Heart left ventricle (tissue), 7 donors: ENCODE measurements around the genes EGR1 and SMIM33.

DNA sequence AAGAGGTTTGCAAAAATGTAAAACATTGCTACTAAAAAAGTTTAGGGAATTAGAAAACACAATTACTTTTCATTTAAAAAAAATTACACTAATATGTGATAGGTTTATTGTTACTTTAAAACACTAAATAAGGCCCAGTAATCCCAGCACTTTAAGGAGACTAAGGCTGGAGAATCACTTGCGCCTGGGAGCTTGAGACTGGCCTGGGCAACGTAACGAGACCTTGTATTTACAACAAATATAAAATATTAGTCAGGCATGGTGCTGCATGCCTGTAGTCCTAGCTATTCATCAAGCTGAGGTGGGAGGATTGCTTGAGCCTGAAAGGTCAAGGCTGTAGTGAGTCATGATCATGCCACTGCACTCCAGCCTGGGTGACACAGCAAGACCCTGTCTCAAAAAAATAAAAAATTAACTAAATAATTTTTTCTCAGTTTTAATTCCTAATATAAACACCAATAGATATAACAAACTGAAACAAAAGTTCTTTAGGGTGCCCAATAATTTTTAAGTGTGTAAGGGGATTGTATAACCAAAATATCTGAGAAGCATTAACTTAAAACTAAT lies 32.8 kb downstream of the FAM13B start:
- PRO-cap, 6 experiments: no peak in any of the 6 experiments
- RAMPAGE, long total RNA, 2 experiments: no peak in any of the 2 experiments
- RRBS: no CpG with 5 or more reads among the region's 3 CpGs

DNA sequence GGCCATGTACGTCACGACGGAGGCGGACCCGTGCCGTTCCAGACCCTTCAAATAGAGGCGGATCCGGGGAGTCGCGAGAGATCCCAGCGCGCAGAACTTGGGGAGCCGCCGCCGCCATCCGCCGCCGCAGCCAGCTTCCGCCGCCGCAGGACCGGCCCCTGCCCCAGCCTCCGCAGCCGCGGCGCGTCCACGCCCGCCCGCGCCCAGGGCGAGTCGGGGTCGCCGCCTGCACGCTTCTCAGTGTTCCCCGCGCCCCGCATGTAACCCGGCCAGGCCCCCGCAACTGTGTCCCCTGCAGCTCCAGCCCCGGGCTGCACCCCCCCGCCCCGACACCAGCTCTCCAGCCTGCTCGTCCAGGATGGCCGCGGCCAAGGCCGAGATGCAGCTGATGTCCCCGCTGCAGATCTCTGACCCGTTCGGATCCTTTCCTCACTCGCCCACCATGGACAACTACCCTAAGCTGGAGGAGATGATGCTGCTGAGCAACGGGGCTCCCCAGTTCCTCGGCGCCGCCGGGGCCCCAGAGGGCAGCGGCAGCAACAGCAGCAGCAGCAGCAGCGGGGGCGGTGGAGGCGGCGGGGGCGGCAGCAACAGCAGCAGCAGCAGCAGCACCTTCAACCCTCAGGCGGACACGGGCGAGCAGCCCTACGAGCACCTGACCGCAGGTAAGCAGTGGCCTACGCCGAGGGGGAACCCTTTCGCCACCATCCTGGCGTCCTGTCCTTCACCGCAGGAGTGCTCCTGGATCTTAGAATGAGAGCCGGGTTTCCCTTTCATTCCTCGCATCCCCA lies at the start of gene EGR1:
Gene EGR1, plus strand, starts transcription at position 76 of the 791 bp plus-strand sequence.
- PRO-cap, 6 experiments: peak in 6 of 6 experiments; most common plus-strand start position 77 of the sequence (in 6)
- RAMPAGE, long total RNA, 2 experiments: no peak in any of the 2 experiments
- RRBS: 2% methylated on average over 17 of the region's 75 CpGs

DNA sequence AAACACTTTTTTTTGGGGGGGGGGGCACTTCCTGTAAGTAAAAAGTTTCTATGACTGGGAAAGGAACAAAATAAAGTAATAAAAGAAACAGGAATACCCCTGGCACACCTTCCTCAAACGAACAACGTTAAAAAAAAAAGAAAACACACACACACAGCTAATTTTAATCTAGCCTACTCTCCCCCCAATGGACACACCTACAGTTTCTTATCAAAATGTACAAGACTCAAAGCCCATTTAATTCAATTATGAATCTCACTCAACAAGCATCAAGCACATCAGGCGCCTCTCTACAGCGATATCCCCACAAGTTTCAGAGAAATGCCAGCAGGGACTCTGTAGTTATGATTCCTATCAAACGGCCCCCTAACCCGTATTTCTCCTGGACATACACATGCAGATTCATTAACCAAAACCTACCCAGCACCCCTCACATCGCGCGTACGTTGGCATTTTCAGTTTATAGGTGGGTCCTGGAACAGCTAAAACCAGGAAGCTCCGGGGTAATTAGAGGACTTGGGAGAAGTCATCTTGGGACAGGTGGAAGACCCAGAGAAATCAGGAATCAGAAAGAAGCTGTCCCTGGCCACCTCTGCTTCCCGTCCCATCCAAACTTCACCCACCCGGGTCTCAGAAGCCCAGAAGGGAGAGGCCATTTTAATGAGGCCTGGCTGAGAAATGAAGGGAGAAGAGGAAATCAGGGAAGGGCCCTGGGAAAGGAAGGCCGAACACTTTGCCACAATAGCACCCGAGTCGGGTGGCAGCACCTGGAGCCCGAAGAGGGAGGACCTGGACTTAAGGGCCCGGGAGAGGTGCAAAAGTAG lies 1.1 kb downstream of the ETF1 start:
- PRO-cap, 6 experiments: no peak in any of the 6 experiments
- RAMPAGE, long total RNA, 2 experiments: no peak in any of the 2 experiments
- RRBS: 4% methylated on average over 4 of the region's 18 CpGs

DNA sequence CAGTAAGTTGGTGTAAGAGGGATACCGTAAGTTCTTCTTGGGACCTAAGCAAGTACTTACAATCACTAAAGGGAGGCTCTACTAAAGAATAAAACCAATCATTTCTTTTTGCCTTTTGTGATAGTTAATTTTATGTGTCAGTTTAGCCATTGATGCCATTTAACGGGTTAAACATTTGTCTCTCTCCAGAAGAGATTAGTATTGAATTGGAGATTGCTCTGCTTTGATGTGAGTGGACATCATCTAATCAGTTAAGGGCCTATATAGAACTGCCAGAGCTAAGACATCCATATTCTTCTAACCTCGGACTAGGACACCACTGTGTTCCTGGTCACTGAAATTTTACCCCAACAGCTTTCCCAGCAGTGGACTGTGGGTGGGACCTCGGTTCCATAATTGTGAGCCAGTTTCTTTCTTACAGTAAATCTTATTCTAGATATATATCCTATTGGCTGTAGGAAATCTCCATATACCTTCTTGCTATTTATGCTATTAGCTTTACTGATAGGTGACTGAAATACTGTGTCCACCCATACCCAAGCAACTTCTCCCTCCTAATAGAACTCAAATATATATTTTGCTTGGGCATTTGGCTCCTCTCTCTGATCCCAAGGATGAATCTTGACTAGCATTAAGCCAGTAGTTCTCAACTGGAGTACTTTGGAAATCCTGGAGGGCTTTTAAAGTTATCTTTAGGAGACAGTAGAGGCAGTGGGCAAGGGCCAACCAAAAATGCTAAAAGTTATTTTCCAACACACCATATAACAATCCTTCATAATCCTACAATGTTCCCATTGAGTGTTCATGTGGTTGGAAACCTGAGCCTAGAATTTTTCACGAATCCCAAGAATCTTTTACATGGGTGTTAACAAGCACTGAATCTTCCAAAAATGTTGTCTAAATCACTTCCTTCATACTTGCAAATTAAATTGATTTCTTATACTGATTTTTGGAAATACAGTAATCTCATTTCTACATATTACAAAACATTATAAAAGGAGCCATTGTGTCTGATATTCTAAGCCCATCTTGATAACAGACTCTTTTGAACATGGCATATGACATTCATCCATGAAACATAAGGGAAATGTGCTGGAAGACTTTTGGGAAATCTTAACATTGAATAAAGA lies 11.0 kb upstream of the ETF1 start:
- PRO-cap, 6 experiments: no peak in any of the 6 experiments
- RAMPAGE, long total RNA, 2 experiments: no peak in any of the 2 experiments
- RRBS: no CpG with 5 or more reads among the region's 5 CpGs

GRCh38 chr5:138570241-138570758 lies 4.9 kb downstream of the HSPA9 start:
- PRO-cap, 6 experiments: no peak in any of the 6 experiments
- RAMPAGE, long total RNA, 2 experiments: no peak in any of the 2 experiments
- RRBS: no CpG with 5 or more reads among the region's 8 CpGs

- PRO-cap, 6 experiments: no peak in any of the 6 experiments
- RAMPAGE, long total RNA, 2 experiments: no peak in any of the 2 experiments
- RRBS: no CpG with 5 or more reads among the region's 10 CpGs
These were observed 4.4 kb downstream of the HSPA9 start for GRCh38 chr5:138570785-138571284.

DNA sequence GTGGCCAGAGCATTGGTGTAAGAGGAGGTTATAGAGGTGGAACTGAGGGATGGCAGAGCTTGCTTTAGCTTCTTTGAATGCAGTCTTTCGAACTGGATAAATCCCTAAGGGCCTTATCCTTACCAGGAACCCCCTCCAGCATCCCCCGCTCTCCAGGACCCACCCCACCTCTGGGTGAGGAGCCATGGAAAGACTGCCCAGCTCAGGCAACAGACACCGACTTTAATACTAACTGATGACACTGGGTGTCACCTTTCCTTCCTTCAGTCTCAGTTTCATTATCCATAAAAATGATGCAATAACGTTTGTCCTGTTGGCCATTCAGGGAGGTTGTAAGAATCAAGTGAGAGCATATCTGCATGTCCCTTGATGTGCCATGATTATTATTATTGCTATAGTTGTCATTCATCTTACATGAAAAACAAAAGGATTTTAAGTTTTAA lies 50.8 kb upstream of the CTNNA1 start:
- PRO-cap, 6 experiments: no peak in any of the 6 experiments
- RAMPAGE, long total RNA, 2 experiments: no peak in any of the 2 experiments
- RRBS: no CpG with 5 or more reads among the region's 4 CpGs

GRCh38 chr5:138742373-138742764 lies 10.9 kb upstream of the CTNNA1 start:
- PRO-cap, 6 experiments: no peak in any of the 6 experiments
- RAMPAGE, long total RNA, 2 experiments: no peak in any of the 2 experiments
- RRBS: no CpG with 5 or more reads among the region's 1 CpG

- PRO-cap, 6 experiments: peak in 6 of 6 experiments; most common plus-strand start chr5:138754158 (in 4); most common minus-strand start chr5:138753938 (in 5)
- RAMPAGE, long total RNA, 2 experiments: no peak in any of the 2 experiments
- RRBS: 2% methylated on average over 35 of the region's 96 CpGs
These were observed 648 bp downstream of the CTNNA1 start for GRCh38 chr5:138753533-138754613.

DNA sequence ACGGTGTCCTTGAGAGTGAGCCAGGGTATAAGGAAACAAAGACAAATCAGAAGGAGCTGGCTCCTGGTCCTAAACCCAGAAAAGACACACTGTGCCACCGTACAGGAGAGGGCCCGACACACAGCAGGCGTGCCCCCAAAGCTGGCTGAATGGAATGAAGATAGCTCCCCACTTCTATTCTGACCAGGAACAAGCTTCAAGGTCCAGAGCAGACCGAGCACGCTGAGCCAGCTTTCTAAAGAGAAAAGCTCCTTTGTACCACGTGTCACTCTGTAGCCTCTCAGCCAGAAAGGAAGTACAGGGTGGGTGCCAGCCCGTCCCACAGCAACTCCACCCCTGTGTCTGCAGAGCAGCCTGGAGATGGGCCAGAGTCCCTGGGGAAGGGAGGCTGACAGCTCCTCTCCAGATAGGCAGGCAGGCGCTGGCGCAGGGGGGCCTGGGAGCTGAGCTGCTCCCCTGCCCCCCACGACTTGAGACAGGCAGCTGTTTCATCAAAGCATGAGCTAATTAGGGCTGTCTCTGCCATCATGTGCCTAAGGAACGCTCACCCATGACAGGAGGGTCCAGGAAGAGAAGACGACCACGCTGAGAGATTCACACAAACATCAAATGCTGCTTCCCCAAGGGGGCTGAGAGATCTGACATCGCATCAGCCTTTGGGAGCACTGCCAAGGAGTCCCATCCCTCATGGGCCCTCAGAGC lies 78.2 kb upstream of the LRRTM2 start:
- PRO-cap, 6 experiments: peak in 4 of 6 experiments; most common plus-strand start position 368 of the sequence (in 3); most common minus-strand start position 237 of the sequence (in 4)
- RAMPAGE, long total RNA, 2 experiments: no peak in any of the 2 experiments
- RRBS: no CpG with 5 or more reads among the region's 15 CpGs

- PRO-cap, 6 experiments: no peak in any of the 6 experiments
- RAMPAGE, long total RNA, 2 experiments: no peak in any of the 2 experiments
- RRBS: no CpG with 5 or more reads among the region's 1 CpG
These were observed 136.9 kb upstream of the LRRTM2 start for GRCh38 chr5:139012157-139012385.

DNA sequence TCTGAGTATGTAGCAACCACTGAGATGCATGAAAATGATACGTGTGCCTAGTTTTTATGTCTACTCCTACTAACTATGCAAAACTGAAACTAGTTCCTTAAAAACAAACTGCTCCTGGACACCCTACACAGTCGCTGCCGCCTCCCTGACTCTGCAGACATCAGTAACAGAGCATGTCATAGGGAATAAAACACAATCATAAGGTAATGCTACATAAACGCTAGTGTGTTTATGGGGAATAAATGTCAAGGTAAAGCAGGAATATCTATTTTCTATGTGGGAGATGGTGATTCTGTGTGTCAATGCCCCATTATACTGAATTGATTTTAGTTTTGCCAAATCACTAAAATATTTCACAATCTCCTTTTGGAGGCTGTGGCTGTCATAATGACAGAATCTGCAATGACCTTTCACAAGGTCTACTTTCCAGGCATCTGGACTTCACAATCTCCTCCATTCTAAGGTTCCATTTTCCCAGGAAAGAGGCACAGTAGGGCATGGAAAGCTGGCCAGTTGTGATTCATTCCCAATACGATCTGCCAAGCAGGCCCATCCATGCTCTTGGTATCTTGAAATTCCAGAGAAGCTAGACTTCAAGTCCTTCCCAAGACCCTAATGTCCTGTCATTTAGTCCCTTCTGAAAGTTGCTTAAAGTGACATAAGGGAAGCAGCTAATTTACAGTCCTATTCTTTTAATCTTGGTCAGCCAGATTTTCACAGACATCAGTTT lies 122.6 kb downstream of the SIL1 start:
- PRO-cap, 6 experiments: no peak in any of the 6 experiments
- RAMPAGE, long total RNA, 2 experiments: no peak in any of the 2 experiments
- RRBS: no CpG with 5 or more reads among the region's 5 CpGs

- PRO-cap, 6 experiments: peak in 6 of 6 experiments; most common plus-strand start chr5:139273789 (in 6); most common minus-strand start chr5:139273684 (in 6)
- RAMPAGE, long total RNA, 2 experiments: start-site peak on the plus strand in 1 of 2 experiments, at chr5:139274097-139274124 at its widest, 101 reads per replicate
- RRBS: 2% methylated on average over 13 of the region's 54 CpGs
These were observed 19.9 kb upstream of the MATR3 start for GRCh38 chr5:139273318-139274405.

- PRO-cap, 6 experiments: no peak in any of the 6 experiments
- RAMPAGE, long total RNA, 2 experiments: no peak in any of the 2 experiments
- RRBS: no CpG with 5 or more reads among the region's 15 CpGs
These were observed 22.8 kb downstream of the MATR3 start for GRCh38 chr5:139316289-139316737.

GRCh38 chr5:139419294-139420089 lies 15.6 kb upstream of the SPATA24 start:
- PRO-cap, 6 experiments: peak in 3 of 6 experiments; most common plus-strand start chr5:139419783 (in 2); most common minus-strand start chr5:139419620 (in 2)
- RAMPAGE, long total RNA, 2 experiments: no peak in any of the 2 experiments
- RRBS: no CpG with 5 or more reads among the region's 6 CpGs

DNA sequence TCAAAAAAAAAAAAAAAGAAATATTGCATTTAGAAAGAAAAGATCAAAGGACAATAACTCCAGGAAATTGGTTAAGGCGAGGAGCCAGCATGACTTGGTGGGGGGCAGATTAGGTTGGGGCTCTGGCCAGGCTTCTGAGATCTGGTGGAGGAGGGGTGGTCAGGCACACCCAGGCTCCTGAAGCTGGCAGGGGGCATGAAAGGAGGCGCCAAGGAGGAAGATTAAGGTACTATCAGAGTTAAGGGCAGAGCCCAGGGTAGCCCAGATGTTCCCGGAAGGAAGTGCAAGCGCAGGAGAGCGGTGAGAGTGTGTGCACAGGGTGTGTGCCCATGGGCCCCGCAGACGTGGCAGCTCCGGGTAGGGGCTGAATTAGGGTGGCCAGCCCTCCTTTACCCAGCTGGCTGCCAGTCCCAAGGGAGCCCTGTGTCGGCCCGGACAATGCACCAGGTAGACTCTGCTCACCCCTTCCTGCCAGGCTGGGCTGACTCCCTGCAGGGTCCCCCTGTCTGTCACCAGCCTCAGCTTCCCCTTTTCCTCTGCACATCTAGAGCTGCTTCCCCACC lies at the start of gene SMIM33:
Gene SMIM33, plus strand, starts transcription at position 321 of the 563 bp plus-strand sequence.
- PRO-cap, 6 experiments: no peak in any of the 6 experiments
- RAMPAGE, long total RNA, 2 experiments: no peak in any of the 2 experiments
- RRBS: 30% methylated on average over 8 of the region's 10 CpGs

GRCh38 chr5:139566478-139566860 lies 5.3 kb downstream of the UBE2D2 start:
- PRO-cap, 6 experiments: no peak in any of the 6 experiments
- RAMPAGE, long total RNA, 2 experiments: no peak in any of the 2 experiments
- RRBS: no CpG with 5 or more reads among the region's 4 CpGs

DNA sequence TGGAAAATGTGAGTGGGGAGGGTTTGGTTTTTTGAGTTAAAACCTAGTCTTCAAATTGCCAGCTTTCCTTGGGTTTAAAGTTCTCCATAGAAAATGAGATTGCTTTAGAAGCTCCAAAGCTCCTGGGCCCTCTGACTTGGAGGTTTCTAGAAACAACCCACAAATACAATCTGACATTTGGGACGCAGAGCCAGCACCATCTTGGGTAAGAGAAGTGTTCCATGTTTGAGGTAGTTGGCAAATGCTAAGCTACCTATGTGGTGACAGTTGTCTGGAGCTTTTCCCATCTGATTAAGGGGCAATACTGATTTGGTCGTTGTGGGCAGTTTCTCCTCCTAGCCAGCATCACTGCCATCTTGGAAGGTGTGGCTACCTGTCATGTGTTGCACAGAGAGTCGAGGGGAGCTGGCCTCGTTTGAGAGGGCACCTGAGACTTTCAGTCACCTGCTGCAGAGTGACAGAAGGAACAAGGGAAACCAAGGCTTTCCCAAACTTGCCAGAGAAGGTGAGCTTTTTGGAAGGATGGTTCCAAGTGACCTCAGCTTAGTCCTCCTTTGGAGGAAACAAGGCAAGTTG lies 15.8 kb upstream of the CXXC5 start:
- PRO-cap, 6 experiments: no peak in any of the 6 experiments
- RAMPAGE, long total RNA, 2 experiments: no peak in any of the 2 experiments
- RRBS: no CpG with 5 or more reads among the region's 4 CpGs

DNA sequence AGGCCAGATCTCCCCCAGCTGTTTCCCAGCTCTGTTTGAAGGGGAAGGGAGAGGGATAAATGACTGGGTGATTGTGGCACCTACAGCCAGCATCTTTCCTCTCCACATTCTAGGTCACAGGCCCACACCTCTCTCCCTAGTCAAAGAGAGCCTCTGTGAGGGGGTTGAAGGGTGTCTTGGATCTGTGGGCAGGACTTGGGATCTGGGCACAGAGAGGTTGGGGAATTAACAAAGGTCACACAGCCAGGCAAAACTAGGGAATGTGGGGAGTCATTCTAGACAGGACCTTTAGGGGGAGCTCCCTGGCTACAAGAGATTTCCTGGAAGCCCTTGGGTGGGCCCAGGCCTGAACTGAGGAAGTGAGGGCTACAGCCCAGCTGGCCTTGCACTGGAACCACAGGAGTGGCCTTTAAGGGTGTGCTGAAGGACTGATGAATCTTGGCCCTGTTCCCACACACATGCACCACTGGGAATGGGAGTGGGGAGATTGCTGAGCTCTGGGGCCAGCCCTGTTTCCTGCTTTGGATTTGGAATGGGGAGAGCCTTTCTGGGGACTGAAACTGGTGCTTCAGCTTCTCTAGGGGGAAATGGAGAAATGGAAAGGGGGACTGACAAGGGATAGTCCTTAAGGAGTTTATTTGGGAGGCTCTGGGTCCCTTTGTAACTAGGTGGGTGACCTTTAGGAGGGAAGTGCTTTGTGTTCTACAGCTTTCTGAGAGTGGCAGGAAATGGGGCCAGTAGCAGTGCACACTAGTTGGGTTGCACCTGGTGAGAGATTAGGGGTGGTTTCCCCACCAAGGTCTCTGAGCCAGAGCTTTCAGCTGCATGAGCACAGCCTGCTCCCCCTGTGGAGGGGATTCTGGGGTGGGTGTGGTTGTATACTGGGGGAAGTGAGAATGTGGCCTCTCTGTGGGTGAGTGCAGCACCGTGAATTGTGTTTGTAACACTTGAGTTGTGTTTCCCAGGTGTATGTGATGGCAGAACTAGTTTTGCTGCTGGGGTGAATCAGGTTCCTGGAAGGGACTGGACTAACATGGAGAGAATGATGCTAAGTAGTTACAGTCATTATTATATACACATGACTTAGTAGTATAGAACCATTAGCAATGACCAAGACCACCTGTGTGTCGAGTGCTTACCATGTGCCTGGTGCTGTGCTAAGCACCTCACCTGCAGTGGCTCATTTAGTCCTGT lies 12.2 kb upstream of the CXXC5 start:
- PRO-cap, 6 experiments: no peak in any of the 6 experiments
- RAMPAGE, long total RNA, 2 experiments: no peak in any of the 2 experiments
- RRBS: no CpG with 5 or more reads among the region's 2 CpGs

DNA sequence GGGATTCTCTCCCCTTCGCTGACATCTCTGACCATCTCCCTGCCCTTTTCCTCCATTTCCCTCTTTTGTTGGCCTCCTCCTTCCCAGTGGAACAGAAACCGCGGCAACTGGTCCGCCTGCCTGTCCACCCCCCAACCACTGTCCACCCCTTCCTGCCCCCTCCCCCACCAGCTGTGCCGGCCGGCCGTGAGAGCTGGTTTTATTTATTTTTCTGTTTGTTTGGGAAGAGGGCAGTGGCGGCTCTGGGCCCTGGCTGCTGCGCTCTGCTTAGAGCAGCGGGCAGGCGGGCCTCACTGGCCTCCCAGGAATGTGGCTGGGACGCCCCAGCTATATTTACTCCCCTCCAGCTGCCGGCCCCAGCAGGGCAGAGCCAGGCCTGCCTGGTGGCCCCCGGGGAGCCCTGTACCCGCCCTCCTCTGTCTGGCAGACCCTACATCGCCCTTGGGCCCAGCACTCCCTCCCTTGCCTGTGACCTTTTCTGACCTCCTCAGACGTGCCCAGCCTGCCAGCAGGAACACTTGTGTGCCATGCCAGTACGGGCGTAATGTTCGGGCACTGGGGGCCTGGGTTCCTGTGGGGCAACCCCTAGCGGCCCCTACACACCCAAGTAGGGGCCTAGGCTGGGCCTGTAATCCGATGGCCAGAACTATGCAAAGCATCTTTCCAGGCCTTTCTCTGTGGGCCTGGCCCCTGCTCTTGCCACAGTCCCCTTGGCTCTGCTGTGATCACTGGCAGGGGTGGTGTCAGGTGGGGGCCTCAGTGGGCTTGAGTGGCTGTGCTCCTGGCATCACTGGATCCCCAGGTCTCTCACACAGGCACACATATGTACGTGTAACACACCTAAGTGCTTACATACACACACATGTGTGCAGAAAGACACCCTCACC lies 7.7 kb downstream of the CXXC5 start:
- PRO-cap, 6 experiments: peak in 6 of 6 experiments; most common plus-strand start position 359 of the sequence (in 3); most common minus-strand start position 265 of the sequence (in 6)
- RAMPAGE, long total RNA, 2 experiments: no peak in any of the 2 experiments
- RRBS: 9% methylated on average over 2 of the region's 23 CpGs